REH cell (cell line): ENCODE measurements around a stretch of chr4.

- PRO-cap, result no peak
These were observed 1.5 kb downstream of the ELF2 start for GRCh38 chr4:139175491-139175927.

DNA sequence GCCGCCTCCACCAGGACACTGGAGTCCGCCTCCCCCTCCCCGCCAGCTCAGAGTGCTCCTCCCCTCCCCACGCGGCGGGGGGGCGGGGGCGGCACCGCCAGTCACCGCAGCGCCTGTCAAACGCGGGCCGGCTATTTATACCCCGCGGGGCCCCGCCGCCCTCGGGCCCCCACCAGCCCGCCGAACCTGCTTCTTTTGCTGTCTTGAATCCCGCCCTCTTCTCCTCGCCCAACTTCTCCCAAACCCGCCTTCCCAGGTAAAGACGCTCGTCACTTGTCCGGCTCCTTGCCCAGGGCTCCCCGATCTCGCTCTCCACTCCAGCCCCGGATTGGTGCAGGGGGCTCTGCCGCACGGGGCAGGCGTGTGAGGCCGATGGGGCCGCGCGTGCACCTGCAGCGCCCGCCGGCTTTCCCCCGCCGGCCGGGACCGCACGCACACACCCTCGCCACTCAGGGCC, 303 bp upstream of the ELF2 start:
- PRO-cap, result bidirectional peak, plus-strand start at position 100 of the sequence, minus-strand start outside the sequence; bidirectional peak, plus-strand start at position 408 of the sequence, minus-strand start at position 365 of the sequence

DNA sequence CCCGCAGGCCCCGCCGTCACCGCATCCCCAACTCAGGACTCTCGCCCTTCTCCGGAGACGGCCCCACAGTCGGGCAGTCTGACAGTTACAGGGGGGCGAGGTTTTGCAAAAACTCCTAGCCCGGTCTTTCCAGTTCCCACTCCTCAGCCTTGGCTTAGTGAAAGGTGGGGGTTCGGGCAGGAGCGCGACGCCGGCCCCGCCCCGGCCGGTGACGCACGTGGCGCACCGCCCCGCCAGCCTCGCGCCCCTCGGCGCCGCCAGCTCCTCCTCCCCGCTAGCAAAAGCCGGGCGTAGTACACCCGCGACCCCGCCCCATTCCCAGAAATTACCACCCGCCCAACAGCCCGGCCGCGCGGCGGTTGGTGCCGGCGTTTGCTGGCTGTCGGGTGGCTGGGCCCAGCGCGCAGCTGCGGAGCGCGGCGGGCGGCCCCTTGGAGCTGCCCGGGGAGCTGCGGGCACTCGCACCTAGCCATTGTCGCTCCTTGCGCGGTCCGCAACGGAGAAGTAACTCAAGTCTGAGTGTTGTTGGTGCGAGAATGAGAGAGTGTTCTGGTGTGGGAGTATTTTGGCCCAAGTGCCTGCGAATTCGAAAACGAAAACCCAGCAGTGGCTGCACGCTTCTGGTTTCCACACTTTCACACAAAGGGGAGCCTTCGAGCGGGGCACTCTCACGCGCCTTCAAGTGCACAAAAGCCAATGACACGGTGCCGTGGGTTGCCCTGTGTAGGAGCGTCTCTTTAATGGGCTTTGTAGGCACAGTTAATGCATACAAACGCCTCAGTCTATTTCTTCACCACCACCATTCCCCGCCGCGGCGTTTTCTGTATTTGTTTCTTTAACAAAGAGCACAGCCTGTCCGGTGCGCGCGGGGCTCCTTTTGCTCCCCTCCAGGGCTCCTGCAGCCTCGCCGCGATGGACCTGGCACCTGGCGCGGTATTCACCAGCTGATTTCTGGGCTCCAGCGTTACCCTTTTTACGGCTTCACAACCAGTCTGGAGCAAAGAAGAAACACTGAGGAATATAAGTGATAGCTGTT, 1.1 kb upstream of the ELF2 start:
- PRO-cap, result bidirectional peak, plus-strand start at position 358 of the sequence, minus-strand start at position 156 of the sequence; bidirectional peak, plus-strand start at position 632 of the sequence, minus-strand start at position 641 of the sequence; bidirectional peak, plus-strand start at position 838 of the sequence, minus-strand start at position 823 of the sequence

- PRO-cap, result no peak
These were observed 12.0 kb upstream of the ELF2 start for GRCh38 chr4:139188867-139189576.

DNA sequence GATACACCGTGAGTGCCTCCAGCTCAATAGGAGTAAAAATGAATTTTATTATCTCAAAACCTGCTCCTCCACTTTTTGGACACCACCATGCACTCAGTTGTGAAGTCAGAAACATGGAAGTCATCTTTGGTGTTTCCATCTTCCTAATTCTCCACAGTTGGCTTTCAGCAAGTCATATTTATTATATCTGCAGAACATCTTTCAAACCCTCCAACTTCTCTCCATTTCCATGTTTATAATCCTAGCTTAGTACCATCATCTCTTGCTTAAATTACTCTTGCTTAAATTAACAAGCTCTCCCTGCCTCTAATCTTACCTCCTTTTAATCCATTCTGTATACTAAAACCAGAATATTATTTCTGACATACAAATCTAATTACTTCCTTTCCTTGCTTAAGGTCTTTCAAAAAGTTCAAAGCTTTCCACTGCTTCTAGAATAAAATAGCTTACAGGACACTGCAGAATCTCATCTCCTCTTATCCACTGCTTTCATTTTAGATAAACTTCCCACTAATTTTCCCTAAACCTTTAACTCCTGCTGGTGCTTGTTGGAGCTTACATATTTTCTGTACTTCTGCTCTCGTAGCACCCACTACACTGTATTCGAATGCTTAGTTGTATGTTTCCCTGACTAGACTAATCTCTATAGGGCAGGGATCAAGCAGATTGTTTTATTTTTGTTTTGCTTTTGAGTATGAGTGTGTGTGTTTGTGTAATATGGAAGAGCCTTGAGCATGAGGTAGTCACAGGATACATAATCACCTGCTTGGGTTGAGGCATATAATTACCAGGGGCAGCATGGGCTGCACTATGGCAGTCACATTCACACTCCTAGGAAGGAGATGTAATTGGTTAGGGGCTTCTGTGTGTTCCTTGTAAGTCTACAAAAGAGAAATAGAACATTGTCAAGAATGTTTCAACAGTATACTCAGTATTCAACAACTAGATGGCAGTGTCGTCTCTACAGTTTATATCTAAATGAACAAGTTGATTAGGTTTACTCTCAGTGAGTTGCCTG, 50.9 kb upstream of the RAB33B start:
- PRO-cap, result no peak

DNA sequence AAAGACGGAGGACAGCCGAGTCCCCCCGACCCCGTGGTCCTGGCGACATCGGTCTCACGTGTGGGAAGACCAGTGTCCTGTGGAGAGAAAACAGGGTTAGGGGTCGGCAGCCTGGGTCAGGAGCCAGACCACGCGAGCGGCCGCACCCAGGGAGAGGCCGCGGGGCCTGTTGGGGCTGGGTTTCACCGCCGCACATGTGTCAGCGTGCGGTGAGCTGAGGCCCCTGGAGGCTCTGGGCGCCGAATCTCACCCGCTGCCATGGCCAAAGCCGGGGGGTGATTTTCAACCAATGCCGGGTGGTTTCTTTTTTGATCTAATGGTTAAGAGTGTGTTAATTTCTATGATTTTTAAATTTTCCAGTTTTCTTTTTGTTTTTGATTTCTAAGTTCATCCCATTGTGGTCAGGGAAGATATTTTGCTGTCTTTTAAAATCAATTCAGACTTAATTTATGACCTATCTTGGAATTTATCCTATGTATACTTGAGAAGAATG, 17.7 kb upstream of the RAB33B start:
- PRO-cap, result no peak

- PRO-cap, result no peak
These were observed 3.3 kb downstream of the SETD7 start for GRCh38 chr4:139552354-139553463.

- PRO-cap, result no peak
These were observed 121.3 kb downstream of the MGST2 start for GRCh38 chr4:139786832-139787439.

DNA sequence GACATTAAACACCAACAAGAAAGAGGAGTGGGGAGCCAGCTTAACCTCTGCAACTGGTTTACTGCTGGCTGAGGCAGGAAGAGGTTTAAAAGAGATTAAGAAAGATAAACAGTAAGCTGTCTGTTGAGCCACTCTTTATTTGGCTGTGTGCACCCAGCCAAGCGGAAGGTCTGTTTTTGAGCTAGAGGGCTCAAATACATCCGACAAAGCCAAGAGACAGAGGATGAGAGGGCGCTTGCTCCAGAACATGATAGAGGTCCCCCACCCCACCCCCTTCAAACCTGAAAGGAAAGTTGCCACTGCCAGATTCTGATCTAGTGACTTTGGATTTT, 191.4 kb downstream of the MGST2 start:
- PRO-cap, result no peak

GRCh38 chr4:139884331-139885129, 218.9 kb downstream of the MGST2 start:
- PRO-cap, result no peak

DNA sequence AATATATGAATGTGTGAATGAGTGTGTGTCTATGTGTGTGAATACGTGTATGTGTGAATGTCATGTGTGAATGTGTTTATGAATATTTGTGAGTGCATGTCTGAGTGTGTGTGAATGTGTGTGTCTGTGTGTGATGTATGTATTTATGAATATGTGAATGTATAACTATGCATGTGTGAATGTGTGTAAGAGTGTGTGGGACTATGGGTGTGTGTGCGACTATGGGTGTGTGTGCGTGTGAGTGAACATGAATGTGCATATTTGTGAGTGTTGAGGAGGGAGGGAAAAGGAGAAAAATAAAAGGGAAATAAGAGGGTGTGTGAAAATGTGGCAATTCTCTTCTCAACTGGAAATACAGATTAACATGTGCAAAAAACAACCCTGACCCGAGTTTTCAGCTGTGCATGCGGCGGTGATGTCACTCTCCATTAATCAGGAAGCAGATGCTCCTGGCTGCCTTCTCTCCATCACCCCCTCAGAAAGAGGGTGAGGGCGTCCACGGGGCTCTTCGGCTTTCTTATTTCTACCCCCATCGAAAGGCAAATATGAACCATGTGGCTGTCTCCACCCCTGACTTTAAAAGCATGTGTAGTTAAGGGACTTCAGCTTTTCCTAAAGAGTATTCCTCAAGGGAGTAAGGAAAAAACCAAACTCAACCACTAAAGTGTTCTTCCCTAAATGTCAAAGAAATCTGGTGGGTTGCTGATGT, 219.8 kb downstream of the MAML3 start:
- PRO-cap, result no peak

GRCh38 chr4:139975804-139976489, 178.0 kb downstream of the MAML3 start:
- PRO-cap, result no peak

DNA sequence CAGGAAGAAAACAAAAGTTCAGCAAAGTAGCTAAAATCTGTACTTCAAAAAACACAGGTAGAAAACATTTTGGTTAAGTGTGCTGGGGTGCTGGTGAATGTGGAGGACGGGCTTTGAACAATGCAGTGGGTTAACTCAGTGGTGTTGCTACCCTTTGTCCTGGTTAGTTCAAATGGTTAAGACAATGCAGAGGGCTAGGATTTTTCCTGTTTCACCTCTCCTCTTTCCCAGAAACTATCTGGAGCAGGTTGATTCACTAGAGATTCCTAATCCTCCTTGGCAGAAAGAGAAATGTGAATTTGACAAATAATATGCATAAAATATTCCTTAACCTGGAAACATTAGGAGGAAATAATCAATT, 149.0 kb downstream of the MAML3 start:
- PRO-cap, result no peak

- PRO-cap, result no peak
These were observed 140.5 kb downstream of the MAML3 start for GRCh38 chr4:140013421-140013959.

DNA sequence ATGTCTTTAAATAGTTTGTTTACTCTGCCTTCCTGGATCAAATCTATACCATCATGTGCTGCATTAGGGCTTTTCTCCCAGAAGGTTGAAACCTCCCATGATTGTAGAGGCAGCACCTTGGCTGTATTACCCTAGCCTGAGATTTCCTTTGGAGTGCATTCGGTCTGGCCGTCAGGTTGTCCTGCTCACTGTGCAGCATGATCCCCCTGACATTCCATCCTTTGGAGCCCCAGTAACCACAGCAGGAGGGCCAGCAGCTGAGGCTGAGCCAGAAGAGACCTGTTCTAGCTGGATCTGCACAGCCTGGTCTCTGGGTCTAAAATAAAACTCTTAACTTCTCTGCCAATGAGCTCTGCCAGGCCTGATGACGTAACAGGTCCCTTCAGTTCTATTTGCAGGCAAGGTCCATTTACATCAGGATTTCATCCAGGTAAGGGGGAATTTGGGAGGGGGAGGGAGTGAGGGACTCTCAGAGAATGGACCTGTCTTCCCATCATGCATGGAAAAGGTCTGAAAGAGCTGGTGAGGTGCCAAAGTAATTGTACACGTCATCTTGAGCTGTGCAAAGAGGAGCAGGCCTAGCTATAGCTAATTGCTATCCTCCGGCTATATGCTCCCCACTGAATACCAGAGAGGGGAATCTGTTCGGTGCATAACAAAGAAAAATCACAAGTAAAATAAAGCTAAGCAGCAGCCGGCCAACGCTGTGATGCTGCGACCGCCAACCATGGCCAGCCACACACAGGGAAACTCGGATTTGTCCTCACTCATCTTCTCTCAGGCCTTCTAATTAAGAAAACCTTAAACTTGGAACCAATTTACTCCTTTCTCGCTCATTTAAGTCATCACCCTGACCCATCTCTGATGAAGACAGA, 60.0 kb downstream of the MAML3 start:
- PRO-cap, result no peak

GRCh38 chr4:140152725-140153716, 963 bp downstream of the MAML3 start:
- PRO-cap, result bidirectional peak, plus-strand start at chr4:140153601, minus-strand start at chr4:140153285

- PRO-cap, result unidirectional peak, plus-strand start at chr4:140243073; bidirectional peak, plus-strand start at chr4:140243102, minus-strand start at chr4:140243128
These were observed 88.7 kb upstream of the MAML3 start for GRCh38 chr4:140242626-140243214.

- PRO-cap, result bidirectional peak, plus-strand start at chr4:140243526, minus-strand start at chr4:140243410
These were observed 89.4 kb upstream of the MAML3 start for GRCh38 chr4:140243215-140243993.

DNA sequence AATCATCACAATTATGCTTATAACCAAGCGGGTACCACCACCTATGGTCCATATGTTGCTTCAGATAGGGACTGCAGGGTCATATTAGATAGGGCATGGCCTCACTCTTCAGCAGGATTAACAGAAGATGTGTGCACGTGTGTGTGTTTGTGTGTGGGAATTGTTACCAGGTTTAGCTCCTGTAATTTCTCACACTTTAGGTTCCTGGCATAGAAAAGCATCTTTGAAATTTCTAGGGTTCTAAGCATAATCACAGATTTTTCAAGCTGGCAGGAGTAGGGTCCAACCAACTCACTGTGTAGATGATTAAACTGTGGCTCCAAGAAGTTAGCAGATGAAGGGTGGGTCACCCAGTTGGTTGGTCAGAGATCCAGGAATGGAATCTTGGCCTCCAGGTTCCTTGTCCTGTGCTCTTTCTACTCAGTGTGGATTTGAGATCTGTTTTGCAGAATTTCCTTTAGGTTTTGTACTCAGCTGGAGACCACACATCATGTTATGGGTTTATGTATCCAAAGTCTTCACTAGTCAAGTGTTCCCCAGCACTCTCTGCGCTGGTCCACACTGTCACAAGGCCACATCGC, 90.3 kb upstream of the MAML3 start:
- PRO-cap, result no peak

GRCh38 chr4:140268249-140268957, 105.0 kb upstream of the SCOC start:
- PRO-cap, result no peak